Measurements from ENCODE around the genes AWAT1 and RAB41.

- PRO-cap = no peak
- RRBS, 2 experiments = no CpG with 5 or more reads among the region's 1 CpG
Observed at GRCh38 chrX:65669770-65670254, 2.4 kb downstream of the MSN start.

- PRO-cap = no peak
- RRBS, 2 experiments = no CpG with 5 or more reads among the region's 3 CpGs
Observed at GRCh38 chrX:65678857-65679533, 11.5 kb downstream of the MSN start.

DNA sequence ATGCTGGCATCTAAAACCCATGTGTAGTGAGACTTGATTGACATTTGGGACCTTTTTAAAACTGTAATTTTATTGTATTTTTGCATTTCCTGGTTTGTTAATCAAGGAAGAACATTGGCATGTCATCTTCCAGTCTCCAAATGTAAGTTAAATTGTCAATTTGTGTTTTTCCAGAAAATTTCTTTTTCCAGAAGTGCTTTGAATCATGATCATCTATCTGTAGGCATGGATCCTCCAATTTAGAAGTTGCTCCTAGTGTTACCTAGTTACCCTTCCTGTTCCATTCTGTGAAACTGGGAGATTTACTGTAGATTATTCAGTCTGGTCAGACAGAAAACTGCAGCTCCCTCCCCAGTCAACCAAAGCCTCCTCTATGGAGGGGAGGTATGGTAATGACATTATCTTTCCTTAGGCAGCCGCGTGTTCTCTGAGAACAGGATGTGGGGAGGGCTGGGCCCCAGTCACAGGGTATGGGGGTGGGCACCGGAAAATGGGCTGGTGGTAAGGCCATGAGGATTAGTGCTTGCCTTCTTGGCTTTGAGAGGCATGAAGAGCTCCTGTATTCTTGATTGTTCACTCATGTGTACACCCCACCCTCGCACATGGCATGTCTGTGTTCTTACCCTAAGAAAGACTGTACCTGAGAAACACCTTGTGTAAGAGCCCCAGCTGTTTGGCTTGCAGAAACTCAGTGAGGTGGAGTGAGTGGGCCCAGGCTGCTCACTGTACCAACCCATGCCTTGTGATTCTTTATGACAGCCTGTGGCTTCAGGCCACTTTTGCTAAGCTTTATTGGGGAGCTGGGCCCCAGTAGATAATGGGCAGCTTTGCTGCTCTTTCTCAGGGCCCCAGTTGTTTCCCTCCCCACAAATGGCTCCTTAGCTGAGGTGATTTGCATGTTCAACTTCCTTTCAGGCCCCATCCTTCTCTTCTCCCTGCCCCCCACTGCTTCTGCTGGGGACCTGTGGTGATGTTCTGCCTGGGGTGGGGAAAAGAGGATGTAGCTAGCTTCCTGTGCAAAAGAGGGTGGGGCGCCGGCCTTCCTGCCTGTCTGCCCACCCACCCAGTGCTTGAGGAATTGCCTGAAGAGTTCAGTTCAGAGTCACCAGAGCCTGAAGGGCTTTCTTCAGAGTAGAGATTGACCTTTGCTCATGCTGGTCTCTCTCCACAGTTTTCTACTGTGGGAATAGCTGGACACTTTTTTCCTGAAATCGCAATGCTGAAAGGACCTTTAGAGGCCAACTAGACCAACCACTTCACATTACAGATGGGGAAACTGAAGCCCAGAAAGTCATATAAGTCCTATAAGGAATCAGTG lies 30.6 kb downstream of the MSN start:
- PRO-cap = unidirectional peak, minus-strand start at position 375 of the sequence
- RRBS, 2 experiments = no CpG with 5 or more reads among the region's 7 CpGs

DNA sequence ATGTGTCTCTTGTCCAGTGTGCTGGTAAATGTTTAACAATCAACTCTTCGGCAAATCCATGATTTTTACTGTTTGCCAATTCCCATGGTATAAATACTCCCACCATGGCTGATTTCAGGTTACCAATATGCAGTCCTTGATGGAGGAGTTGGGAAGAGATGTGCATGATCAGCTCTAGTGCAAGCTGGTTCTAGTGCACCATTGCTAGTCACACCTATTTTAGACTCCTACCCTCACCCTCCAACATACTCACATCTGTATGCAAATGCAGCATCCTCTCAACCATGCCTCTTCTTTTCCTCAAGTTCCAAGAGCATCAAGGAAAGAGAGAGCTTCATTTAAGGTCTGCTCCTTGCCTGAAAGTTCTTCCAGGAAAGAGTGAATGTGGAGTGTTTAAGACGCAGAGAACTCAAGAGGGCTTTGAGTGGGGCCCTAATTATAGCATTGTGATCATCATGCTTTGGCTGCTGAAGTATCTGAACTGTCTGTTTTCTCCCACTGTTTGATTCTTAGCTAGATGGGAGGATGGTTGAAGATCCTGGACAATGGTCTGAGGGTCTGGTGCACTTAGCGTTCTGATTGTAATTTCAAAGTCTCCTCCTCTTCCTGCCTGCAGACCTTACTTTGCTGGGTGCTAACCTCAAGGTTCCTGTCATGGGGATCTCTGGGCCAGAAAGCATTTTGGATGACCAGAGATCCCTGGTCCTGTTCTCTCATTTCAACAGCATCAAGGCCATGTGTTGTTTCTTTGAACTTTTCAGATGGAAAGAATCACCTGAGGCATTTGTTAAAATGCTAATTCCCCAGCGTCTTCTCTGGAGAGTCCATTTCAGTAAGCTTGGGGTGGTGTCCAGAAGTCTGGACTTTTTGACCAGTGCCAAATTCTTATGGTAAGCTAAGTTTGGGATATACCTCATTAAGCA lies 33.6 kb downstream of the MSN start:
- PRO-cap = no peak
- RRBS, 2 experiments = no CpG with 5 or more reads among the region's 4 CpGs

GRCh38 chrX:65738126-65738657 lies 70.7 kb downstream of the MSN start:
- PRO-cap = no peak
- RRBS, 2 experiments = no CpG with 5 or more reads among the region's 4 CpGs

GRCh38 chrX:66751355-66751772 lies 112.5 kb upstream of the EDA2R start:
- PRO-cap = no peak
- RRBS, 2 experiments = no CpG with 5 or more reads among the region's 2 CpGs

DNA sequence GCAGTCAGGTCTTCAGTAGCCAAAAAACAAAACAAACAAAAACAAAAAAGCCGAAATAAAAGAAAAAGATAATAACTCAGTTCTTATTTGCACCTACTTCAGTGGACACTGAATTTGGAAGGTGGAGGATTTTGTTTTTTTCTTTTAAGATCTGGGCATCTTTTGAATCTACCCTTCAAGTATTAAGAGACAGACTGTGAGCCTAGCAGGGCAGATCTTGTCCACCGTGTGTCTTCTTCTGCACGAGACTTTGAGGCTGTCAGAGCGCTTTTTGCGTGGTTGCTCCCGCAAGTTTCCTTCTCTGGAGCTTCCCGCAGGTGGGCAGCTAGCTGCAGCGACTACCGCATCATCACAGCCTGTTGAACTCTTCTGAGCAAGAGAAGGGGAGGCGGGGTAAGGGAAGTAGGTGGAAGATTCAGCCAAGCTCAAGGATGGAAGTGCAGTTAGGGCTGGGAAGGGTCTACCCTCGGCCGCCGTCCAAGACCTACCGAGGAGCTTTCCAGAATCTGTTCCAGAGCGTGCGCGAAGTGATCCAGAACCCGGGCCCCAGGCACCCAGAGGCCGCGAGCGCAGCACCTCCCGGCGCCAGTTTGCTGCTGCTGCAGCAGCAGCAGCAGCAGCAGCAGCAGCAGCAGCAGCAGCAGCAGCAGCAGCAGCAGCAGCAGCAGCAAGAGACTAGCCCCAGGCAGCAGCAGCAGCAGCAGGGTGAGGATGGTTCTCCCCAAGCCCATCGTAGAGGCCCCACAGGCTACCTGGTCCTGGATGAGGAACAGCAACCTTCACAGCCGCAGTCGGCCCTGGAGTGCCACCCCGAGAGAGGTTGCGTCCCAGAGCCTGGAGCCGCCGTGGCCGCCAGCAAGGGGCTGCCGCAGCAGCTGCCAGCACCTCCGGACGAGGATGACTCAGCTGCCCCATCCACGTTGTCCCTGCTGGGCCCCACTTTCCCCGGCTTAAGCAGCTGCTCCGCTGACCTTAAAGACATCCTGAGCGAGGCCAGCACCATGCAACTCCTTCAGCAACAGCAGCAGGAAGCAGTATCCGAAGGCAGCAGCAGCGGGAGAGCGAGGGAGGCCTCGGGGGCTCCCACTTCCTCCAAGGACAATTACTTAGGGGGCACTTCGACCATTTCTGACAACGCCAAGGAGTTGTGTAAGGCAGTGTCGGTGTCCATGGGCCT lies 1.3 kb downstream of the AR start:
- PRO-cap = unidirectional peak, plus-strand start at position 981 of the sequence
- RRBS, 2 experiments = 29% methylated on average over 9 of the region's 45 CpGs

GRCh38 chrX:68112245-68112884 lies 320.9 kb downstream of the OPHN1 start:
- PRO-cap = no peak
- RRBS, 2 experiments = no CpG with 5 or more reads among the region's 6 CpGs

DNA sequence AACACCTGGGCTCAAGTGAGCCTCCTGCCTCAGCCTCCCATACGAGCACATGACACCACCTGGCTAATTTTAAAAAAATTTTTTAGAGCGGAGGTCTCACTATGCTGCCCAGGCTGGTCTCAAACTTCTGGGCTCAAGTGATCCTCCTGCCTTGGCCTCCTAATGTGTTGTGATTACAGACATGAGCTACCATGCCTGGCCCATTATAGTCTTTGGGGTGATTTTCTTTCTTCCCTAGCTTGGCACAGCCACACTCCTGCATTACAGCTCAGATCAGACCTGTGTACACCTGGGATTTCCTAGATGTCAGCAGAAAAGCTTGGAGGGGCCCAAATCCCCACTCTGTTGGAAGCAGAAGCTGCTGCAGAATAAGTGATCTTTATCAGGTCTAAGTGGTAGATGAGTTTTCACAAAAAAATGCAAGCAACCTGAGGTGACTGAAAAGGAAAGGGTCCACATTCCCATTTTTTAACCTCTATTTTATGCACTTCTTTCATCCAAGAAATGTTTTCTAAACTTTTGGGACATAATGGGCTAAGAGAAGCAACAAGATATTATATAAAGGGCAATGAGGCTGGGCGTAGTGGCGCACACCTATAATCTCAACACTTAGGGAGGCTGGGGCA lies 27.9 kb downstream of the OPHN1 start:
- PRO-cap = no peak
- RRBS, 2 experiments = no CpG with 5 or more reads among the region's 4 CpGs

DNA sequence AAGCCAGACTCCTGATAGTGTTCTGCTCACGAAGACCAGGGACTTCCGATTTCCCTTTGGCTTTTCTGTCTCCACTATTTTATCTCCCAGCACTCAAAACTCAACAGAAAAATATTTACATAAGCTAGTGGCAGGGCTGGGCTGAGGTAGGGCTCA lies 34.4 kb upstream of the EFNB1 start:
- PRO-cap = no peak
- RRBS, 2 experiments = no CpG with 5 or more reads among the region's 2 CpGs

GRCh38 chrX:68841277-68842190 lies 12.7 kb downstream of the EFNB1 start:
- PRO-cap = no peak
- RRBS, 2 experiments = no CpG with 5 or more reads among the region's 8 CpGs

GRCh38 chrX:68842191-68842714 lies 13.4 kb downstream of the EFNB1 start:
- PRO-cap = no peak
- RRBS, 2 experiments = no CpG with 5 or more reads among the region's 6 CpGs

DNA sequence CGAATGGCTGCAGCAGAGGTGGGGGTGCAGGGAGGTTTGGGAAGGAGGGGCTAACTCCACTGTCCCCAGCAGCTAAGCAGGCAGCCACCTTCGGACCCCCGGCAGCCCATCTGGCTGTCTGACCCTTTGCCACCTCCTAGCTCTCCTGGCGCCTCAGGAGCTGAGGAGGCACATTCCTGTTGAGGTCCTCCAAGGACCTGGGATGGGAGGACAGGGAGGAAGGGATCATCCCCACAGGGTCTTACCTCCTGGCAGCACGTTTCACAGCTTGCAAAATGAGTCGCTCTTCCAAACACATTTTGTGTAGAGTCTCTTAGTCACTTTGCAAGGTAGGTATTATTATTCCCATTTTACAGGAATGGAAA lies 68.9 kb downstream of the EFNB1 start:
- PRO-cap = no peak
- RRBS, 2 experiments = no CpG with 5 or more reads among the region's 6 CpGs

- PRO-cap = no peak
- RRBS, 2 experiments = no CpG with 5 or more reads among the region's 6 CpGs
Observed at GRCh38 chrX:68998577-68999307, 166.5 kb downstream of the PJA1 start.

GRCh38 chrX:69164988-69165352 lies 283 bp downstream of the PJA1 start:
- PRO-cap = no peak
- RRBS, 2 experiments = 27% methylated on average over 2 of the region's 30 CpGs; no CpG with 5 or more reads in 1 of the 2 experiments

- PRO-cap = no peak
- RRBS, 2 experiments = 50% methylated on average over 2 of the region's 19 CpGs; no CpG with 5 or more reads in 1 of the 2 experiments
Observed at GRCh38 chrX:69555871-69557024, 52.1 kb downstream of the NALF2 start.

GRCh38 chrX:70234322-70234696 lies at the start of gene AWAT1:
Gene AWAT1 (plus strand): TSS chrX:70234655.
- PRO-cap = no peak
- RRBS, 2 experiments = no CpG with 5 or more reads among the region's 3 CpGs

DNA sequence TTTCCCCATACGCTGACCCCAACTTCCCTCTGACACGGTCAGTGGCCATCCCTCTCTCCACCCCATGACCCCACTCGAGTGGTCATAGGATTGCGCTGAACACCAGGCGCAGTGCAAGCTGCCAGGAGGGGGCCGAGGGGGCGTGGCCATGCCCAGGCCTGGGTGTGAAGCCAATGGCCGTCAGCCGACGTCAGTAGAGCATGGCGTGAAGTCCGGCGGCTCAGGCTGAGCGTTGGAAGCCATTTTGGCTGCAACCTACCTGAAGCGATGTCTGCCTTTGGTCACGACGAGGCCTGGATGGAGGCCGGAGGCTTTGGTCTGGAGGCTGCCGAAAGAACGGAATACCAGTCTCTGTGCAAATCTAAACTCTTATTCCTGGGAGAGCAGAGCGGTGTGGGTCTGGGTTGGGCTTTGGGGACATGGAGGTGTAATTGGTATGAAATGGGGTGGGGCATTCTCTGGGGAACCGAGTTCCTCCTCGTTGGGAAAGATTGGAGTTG lies at the start of gene RAB41:
RAB41 (plus strand) TSS at position 222 of the 500 bp plus-strand sequence.
- PRO-cap = no peak
- RRBS, 2 experiments = no CpG with 5 or more reads among the region's 23 CpGs

- PRO-cap = unidirectional peak, plus-strand start at chrX:70435458
- RRBS, 2 experiments = 27 to 42% methylated on average over 3 to 5 of the region's 15 CpGs
Observed at GRCh38 chrX:70434979-70435611, 9.5 kb upstream of the DLG3 start.

- PRO-cap = no peak
- RRBS, 2 experiments = no CpG with 5 or more reads among the region's 7 CpGs
Observed at GRCh38 chrX:70491958-70492427, 47.4 kb downstream of the DLG3 start.